T-cell (primary cell): ENCODE measurements around a stretch of chr1.

- PRO-cap, 7 experiments: no peak in any of the 7 experiments
Observed at GRCh38 chr1:237614147-237614783, 276.5 kb downstream of the ZP4 start.

GRCh38 chr1:237817164-237817711 lies 73.5 kb downstream of the ZP4 start:
- PRO-cap, 7 experiments: no peak in any of the 7 experiments

DNA sequence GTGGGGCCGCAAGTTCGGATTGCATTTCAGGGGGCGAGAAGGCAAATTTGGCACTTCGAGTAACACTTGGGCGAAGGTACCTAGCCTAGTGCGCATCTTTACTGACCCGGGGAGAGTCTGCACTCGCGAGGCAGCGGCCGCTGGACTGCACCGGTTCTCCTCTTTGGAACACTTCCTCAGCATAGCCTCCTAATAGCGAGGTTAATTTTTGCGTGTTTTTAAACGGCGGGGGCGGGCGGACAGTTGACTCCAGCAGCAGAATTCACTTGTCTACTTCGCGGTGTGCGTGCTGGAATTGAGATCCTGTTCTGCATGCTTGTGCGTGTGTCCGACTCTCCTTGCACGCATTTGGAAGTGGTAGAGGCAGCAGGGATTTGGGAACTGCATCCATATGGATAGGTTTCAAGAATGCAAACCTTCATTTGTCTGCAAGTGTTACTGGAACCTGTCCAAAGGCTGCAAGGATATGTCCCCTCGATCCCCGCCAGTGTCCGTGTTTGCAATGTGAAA lies 1.4 kb downstream of the CHRM3 start:
- PRO-cap, 7 experiments: no peak in any of the 7 experiments

DNA sequence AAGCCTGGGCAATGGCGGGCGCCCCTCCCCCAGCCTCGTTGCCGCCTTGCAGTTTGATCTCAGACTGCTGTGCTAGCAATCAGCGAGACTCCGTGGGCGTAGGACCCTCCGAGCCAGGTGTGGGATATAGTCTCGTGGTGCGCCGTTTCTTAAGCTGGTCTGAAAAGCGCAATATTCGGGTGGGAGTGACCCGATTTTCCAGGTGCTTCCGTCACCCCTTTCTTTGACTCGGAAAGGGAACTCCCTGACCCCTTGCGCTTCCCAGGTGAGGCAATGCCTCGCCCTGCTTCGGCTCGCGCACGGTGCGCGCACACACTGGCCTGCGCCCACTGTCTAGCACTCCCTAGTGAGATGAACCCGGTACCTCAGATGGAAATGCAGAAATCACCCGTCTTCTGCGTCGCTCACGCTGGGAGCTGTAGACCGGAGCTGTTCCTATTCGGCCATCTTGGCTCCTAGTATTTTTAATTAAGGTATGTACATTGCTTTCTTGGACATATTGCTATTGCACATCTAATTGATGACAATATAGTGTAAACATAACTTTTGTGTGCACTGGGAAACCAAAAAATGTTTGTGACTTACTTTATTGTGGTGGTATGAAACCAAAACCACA lies 242.8 kb downstream of the CHRM3 start:
- PRO-cap, 7 experiments: no peak in any of the 7 experiments

DNA sequence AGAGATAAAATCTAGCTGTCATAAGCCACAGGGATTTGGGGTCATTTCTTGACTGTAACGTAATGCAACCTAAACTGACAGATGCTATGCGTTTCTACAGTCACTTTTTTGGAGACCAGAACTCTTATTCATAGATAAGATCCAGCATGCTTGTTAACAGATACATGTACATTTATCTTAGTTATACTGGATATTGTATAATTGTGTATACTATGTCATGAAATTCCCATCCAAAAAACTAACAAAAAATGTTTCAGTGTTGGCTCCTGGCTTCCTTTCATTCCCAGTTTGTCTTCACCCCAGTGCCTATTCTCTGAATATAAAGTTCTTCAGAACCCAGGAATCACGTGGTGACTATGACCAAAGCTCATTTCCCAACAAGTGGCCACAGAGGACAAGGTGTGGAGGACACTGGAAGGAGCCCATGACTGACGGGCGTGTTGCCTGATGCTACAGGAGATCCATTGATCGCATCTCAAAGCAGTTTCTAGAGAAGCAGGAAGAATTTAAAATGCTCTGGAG lies 7.3 kb upstream of the GREM2 start:
- PRO-cap, 7 experiments: no peak in any of the 7 experiments

DNA sequence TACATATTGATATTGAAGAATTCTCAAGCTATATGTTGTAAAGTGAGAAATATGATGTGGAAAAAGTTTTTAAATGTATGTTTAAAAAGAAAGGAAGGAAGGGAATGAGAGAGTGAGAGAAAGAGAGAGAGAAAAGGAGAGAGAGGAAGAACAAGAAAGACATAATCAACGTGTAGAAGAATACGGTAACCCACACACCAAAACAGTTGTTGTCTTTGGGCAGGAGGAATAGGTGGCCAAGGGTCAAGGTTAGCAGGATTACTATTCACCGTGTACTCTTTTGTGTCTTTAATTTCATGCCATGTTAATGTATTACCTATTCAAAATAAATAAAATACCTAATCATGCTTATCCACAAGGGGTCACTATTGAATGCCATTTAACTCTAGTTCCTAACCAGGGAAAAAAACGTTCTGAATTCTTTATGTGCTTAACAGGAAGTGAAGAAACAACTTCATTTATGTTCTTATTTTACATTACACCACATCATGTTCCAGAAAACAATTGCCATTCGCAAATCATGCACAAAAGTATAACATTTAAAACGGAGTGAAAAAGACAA lies 975 bp upstream of the KMO start:
- PRO-cap, 7 experiments: no peak in any of the 7 experiments

- PRO-cap, 7 experiments: no peak in any of the 7 experiments
Observed at GRCh38 chr1:241631236-241632336, 8.6 kb downstream of the CHML start.

GRCh38 chr1:241677124-241677828 lies 25.2 kb downstream of the WDR64 start:
- PRO-cap, 7 experiments: no peak in any of the 7 experiments

DNA sequence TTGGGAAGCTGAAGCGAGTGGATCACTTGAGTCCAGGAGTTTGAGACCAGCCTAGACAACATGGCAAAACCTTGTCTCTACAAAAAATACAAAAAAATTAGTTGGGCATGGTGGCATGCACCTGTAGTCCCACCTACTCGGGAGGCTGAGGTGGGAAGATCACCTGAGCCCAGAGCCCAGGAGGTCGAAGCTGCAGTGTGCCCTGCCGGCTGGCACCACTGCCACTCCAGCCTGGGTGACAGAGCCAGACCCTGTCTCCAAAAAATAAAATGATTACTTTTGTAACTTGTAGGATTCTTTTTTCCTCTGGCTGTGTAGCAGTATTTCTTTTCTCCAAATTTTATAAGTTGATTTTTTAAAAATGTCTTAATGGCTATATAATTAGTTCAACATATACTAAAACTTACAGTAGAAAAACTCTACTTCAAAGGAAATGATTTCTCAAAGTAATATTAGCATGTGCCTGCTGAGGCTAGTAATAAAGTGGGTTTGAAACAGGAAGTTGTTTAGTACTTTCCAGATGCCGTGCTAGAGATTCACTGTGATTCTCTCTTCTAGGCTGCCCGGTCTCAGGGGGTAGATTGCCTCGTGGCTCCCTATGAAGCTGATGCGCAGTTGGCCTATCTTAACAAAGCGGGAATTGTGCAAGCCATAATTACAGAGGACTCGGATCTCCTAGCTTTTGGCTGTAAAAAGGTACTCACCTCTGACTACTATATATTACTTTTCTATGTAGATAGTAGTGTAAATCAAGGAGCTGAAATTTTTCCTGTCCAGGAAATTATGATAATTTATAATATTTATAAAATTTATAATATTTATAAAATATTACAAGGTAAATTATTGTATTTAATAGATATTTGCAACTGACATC lies 9.0 kb downstream of the EXO1 start:
- PRO-cap, 7 experiments: no peak in any of the 7 experiments

DNA sequence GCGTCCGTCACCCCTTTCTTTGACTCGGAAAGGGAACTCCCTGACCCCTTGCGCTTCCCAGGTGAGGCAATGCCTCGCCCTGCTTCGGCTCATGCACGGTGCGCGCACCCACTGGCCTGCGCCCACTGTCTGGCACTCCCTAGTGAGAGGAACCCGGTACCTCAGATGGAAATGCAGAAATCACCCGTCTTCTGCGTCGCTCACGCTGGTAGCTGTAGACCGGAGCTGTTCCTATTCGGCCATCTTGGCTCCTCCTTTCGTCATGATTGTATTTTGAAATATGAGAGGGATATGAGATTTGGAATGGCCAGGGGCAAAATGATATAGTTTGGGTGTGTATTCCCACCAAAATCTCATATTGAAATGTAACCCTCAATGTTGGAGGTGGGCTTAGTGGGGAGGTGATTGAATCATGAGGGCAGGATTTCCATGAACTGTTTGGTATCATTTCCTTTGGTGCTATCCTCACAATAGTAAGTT lies 52.5 kb upstream of the MAP1LC3C start:
- PRO-cap, 7 experiments: no peak in any of the 7 experiments

DNA sequence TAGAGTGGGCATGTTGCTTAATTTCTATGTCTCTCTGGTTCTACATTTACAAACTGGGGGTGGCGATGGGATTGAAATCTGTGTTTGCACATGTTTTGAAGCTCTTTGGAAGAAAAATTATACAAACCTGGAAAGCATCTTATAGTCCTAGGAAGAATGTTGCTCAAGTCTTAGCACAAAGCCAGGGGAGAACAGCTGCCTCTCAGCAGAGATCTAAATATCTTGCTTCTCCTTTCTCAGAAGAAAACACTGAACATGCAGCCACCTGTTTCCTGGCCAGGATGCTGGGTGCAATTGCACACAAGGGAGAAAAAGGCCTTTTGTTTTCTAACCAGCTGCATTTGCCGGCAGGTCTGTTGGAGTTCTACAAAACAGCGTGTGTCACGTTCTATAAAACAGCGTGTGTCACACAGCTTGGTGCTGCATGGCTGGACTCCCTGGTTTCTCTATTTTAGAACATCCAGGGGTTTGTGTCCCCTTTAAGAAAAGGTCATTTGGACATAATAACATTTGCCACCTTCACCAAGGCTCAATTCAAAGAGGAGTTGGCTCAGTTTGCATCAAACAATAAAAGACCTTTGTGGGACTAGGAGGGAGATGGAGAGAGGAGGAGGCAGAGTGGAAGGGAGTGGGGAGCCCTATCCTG lies 259.6 kb upstream of the PLD5 start:
- PRO-cap, 7 experiments: no peak in any of the 7 experiments

GRCh38 chr1:243240192-243240480 lies 14.9 kb downstream of the CEP170 start:
- PRO-cap, 7 experiments: no peak in any of the 7 experiments

- PRO-cap, 7 experiments: no peak in any of the 7 experiments
Observed at GRCh38 chr1:243286386-243286767, 30.5 kb downstream of the SDCCAG8 start.

- PRO-cap, 7 experiments: no peak in any of the 7 experiments
Observed at GRCh38 chr1:243421225-243421697, 165.4 kb downstream of the SDCCAG8 start.

GRCh38 chr1:243455549-243456887 lies 200.2 kb downstream of the SDCCAG8 start:
- PRO-cap, 7 experiments: no peak in any of the 7 experiments

DNA sequence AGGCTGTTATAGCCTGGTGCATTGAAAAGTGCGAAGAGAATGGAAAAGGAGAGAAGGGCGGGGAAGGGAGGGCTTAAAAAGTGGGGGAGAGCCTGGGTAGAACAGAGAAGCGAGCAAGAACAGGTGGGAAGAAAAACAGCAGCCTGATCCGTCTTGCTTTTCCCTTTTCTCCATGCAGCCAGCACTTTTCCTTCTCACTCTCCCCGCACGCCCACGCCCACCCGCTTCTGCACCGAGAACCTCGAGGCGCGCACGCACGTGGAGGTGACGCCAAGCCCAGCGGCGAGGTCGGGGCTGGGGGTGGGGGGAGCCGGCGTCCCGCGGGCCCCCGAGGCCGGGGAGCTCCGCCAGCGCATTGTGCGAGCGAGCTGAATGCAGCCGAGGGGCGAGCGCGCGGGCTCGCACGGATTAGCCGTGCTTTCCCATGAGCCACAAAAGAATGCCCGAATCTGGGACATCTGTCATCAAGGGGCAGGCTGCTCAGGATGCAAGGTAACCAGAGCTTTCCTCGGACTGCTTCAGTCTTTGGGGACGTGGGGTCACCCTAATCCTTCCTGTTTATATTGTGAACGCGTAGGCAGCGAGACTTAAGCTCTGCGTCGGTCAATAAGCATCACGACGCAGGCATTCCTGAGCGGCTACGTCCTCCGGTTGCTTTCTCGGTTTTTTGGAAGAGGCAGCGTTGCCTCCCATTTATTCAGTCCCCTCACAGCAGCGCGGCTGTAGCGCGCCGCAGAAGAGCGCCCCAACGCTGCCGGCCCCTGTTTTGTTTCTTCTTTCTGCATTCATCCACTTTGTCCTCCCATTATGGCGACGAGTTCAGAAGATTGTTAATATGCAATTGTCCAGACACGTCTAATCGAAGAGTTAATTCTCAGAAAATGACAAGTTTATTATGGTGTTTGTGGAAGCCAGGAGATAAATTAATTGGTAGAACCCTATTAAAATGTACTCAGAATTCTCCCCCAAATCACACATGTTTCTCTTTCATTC lies 67.3 kb upstream of the AKT3 start:
- PRO-cap, 7 experiments: no peak in any of the 7 experiments

DNA sequence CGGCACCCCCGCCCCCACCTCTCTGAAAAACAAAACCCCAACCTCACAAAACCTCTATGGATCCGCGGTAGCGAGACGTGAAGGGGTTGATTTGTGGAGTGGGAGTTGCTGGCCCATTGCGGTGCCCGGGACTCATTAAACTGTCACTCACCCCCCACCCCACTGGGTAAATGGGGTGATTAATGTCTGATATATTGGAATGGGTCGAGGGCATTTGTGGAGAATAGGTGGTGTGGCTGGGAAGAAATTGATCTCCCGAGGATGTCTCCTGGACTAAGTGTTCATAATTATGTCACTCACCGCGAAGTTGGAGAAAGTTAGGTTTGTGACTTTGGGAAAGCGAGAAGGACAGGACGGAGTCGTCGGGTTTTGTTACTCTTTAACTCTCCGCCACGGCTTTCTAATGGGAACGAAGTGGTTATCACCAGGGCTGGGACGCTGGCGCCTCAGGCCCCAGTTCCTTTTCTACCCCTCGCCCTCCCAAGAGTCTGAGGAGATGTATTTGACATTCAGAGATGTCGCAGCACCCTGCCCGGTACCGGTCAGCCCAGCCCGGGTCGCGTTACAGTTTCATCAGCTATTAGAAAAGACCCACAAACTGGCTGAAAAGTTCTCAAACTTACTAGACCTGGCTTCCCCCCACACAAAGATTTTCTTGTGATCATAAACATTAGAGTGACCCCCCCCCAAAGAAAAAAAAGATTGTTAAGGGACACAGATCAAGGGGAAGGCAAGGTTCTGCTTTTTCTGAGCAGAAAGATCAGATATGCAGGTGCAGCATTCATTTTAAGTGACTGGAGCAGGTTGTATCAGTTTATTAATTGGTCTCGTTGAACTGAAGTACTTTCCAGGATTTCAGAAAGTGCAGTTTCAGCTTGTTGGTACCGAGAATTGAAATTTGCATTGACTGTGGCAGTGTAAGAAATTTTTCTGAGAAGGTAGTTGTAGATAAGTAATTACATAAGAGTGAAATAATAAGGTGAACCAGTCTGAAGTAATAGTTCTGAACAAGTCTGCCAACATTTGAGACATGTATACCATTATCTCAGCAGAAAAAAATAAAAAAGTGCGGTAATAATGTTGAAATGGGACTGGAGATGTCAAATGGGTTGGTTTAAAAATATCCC lies 964 bp upstream of the ZBTB18 start:
- PRO-cap, 7 experiments: peak in 7 of 7 experiments; most common plus-strand start position 57 of the sequence (in 7)

DNA sequence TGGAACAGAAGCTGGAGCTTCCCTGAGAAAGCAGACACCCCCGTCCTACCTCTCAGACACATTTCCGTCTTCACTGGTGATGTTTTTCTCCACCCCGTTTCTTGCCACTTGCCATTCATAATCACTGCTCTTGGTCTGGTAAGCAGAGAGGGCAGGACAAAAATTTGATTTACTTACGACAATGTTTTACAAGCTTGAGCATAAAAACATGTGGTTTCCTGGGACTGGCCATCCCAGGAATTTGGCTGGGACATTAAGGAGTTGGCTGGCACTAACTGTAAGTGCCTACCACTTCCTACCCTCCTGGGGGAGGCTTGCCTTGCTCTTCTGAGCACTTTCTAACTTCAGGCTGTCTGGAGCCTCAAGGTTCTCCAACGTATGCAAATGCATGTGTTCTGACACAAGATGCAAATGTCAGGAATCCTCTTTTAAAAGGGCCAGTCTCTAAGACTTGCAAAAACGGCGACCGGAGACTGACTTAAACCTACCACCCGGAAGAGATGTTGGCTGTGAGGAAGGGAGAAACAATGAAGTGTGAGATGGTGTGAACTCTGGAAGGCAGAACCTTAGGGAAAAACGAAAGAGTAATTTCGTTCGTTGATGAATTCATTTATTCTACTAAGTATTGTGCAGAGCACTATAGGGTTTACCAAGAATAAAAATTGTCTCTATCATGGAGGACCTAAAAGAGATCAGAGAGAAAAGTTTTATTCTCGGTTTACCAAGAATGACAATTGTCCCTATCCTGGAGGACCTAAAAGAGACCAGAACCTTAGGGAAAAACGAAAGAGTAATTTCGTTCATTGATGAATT lies 24.4 kb downstream of the ZBTB18 start:
- PRO-cap, 7 experiments: peak in 4 of 7 experiments; most common plus-strand start position 114 of the sequence (in 1); most common minus-strand start position 75 of the sequence (in 3)

- PRO-cap, 7 experiments: no peak in any of the 7 experiments
Observed at GRCh38 chr1:244092155-244092687, 41.1 kb downstream of the ZBTB18 start.

DNA sequence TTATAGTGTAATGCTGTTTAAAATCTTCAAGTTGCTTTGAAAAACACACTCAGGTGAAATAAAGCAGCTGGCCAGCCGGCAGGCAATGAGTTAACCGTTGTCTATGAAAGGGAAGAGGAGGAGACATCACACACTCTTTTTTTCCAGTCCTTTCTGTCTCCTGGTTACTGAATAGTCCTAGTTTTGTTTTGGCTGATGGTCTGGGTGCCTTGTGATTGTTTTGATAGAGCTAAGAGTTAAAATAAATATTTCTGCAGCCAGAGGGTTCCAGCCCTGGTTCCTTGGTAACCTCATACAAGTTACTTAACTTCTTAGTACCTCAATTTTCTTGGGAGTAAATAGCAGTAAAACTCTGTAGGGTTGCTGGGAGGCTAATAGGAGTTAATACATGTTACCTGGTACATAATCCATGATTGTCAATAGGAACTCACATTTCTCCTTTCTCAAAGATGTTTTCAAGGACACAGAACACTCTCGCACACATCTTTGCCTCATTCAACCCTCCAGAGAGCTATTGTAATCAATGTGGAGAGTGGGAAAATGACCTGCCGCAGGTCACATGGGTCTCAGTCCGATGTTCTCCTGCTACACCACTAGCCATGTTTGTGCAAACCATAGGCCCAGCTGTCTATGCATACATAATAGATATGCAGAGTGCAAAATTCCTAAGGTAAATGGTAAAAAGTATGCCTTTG lies 9.8 kb downstream of the C1orf100 start:
- PRO-cap, 7 experiments: no peak in any of the 7 experiments